ENCODE measurements around the genes ZBTB39 and MBD6.

CAGE:
- cytosol, long polyA minus RNA: no peak
- cytosol, long polyA plus RNA: no peak
- long polyA plus RNA: no peak
- nucleus, long polyA minus RNA: no peak
- nucleus, long polyA plus RNA: no peak
Observed at GRCh38 chr12:56724284-56724581, 866 bp downstream of the NACA start.

DNA sequence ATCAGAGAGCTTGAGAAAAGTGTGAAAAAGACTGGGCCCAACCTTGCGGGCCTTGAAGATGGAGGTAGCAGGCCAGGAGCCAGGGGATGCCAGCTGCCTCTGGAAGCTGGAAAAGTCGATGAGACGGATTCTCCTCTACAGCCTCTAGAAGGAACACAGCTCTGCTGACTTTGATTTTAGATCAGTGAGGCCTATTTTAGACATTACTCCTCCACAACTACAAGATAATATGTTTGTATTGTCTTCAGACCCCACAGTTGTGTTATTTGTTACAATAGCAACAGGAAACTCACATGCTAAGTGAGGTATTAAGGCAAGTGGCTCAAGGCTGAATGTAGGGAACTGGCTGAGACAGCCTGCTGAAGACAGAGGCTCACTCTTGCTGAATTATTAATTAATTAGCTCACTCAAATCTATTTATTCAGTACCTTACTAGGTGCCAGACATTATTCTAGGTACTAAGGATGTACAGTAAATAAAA, 1.9 kb downstream of the SDR9C7 start:
CAGE:
- cytosol, long polyA minus RNA: no peak
- cytosol, long polyA plus RNA: no peak
- long polyA plus RNA: no peak
- nucleus, long polyA minus RNA: no peak
- nucleus, long polyA plus RNA: no peak

CAGE:
- cytosol, long polyA minus RNA: no peak
- cytosol, long polyA plus RNA: no peak
- long polyA plus RNA: no peak
- nucleus, long polyA minus RNA: no peak
- nucleus, long polyA plus RNA: no peak
Observed at GRCh38 chr12:56932766-56933401, 1.3 kb downstream of the SDR9C7 start.

DNA sequence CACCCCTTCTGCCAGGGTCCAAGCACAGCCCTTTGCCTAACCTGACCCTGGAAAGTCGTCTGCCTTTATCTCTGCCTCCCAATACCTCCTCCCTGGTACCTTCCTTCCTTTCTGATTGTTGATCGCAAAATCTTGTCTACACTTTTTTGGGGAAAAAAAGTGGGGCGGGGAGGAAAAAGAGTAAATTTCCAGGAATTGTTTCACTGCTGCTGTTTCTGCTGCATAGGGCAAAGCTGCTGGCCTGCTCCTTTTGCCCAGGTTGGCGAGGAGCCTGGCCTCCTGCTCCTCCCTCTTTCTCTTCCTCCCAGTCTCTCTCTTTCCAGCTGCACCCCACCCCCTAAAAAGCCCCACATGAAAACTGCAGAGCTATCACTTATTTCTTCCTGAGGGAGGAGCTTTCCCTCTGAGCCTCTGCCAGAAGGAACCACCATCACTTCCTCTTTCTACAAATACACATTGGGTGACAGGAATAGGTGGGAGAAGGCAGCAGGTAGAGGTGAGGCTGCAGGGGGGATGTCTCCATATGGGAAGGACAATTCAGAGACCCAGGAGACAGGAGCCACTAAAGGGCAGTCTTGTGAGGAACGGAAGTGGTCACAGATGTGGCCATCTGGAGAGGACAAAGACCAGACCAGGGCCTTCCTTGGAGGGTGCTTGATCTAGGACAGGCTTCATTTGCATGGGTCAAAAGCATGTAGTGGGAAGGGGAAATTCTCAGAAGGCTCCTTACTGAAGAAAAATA, 2.9 kb upstream of the GPR182 start:
CAGE:
- cytosol, long polyA minus RNA: no peak
- cytosol, long polyA plus RNA: no peak
- long polyA plus RNA: no peak
- nucleus, long polyA minus RNA: no peak
- nucleus, long polyA plus RNA: no peak

GRCh38 chr12:57005765-57007012, at the start of gene ZBTB39:
TSS of gene ZBTB39 (minus strand) at chr12:57006546.
CAGE:
- cytosol, long polyA minus RNA: no peak
- cytosol, long polyA plus RNA: no peak
- long polyA plus RNA: no peak
- nucleus, long polyA minus RNA: no peak
- nucleus, long polyA plus RNA: no peak

DNA sequence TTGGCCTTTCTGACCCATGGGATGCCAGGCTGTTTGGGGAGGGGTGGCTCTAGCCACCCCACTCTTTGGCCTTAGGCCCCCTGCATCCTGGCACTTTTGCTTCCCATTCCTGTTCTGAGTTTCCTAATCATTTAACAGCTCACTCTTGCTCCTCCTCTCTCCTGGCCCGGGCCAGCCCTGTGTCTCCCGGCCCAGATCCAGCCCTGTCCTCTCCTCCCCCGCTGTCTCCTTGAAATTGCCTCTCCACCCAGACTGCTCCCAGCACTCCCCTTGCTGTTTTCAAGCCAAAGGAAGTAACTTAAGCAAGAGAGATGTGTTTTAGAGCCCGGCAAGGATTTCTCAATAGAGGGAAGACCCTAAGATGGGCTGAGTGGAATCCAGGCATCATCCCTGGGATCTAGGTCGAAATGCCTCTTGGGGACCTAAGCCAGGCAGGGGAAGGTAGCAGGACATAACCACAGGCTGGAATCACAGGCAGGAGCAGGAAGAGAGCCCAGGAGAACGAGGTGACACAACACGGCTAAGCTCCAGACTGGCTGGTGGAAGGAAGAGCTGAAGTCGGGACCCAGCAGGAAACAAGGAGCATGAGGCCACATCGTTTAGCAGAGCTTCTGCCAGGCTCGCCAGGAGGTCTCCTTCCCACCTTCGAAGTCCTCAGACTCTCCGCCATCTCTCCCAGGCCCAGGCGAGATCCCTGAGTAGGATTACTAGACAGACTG, 21.1 kb downstream of the LRP1 start:
CAGE:
- cytosol, long polyA minus RNA: no peak
- cytosol, long polyA plus RNA: no peak
- long polyA plus RNA: no peak
- nucleus, long polyA minus RNA: no peak
- nucleus, long polyA plus RNA: no peak

DNA sequence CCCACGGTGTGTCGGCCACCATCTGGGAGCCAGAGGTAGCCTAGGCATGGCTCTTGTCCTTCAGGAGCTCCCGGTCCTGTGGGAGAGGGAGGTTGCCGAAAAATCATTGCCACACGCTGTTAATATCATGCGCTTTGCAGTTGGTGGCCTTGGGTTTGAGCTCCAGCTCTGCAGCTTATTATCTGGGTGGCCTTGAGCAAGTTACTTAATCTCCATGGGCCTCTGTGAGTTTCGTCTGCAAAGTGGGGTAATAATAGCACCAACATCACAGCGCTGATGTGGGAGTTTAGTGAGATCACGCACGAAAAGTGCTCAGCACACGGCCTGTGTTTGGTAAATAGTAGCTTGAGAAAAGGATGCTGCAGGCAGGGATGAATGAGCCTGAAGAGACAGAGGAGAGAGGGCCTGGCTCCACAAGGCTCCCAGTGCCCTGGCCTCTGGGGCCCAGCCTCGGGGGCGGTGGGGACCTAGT, 41.1 kb downstream of the LRP1 start:
CAGE:
- cytosol, long polyA minus RNA: no peak
- cytosol, long polyA plus RNA: no peak
- long polyA plus RNA: no peak
- nucleus, long polyA minus RNA: no peak
- nucleus, long polyA plus RNA: no peak

DNA sequence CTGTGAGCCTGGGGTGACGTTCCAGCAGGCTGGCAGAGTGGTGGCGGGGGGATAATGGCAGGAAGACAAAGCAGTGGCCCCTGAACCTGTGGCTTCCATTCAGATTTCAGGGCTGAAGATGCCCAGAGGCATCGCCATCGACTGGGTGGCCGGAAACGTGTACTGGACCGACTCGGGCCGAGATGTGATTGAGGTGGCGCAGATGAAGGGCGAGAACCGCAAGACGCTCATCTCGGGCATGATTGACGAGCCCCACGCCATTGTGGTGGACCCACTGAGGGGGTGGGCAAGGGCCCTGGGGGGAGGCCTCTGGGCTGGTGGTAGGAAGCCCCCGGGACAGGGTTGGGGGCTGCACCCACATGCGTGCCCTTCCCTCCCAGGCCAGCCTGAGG, 8.7 kb upstream of the NXPH4 start:
CAGE:
- cytosol, long polyA minus RNA: no peak
- cytosol, long polyA plus RNA: no peak
- long polyA plus RNA: no peak
- nucleus, long polyA minus RNA: no peak
- nucleus, long polyA plus RNA: no peak

DNA sequence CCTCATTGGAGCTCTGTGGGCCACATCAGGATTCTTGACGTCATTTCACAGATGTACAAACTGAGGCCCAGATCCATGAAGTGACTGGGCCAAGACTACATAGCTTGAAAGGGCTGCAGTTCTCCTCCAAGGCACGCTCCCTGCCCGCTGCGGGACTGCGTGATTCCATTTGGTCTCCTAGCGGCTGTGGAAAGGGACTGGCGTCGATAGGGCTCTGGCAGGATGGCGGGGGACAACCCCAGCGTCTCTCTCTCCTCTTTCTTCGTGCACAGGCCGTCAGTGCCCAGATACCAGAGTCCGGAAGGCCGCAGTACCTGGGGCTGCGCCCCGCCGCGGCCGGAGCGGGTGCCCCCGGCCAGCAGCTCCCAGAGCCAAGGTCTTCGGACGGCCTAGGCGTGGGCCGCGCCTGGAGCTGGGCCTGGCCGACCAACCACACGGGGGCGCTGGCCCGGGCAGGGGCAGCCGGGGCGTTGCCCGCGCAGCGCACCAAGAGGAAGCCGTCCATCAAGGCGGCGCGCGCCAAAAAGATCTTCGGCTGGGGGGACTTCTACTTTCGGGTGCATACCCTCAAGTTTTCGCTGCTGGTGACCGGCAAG, 4.8 kb upstream of the SHMT2 start:
CAGE:
- cytosol, long polyA minus RNA: no peak
- cytosol, long polyA plus RNA: no peak
- long polyA plus RNA: no peak
- nucleus, long polyA minus RNA: no peak
- nucleus, long polyA plus RNA: no peak

GRCh38 chr12:57261372-57261930, 10.5 kb upstream of the STAC3 start:
CAGE:
- cytosol, long polyA minus RNA: no peak
- cytosol, long polyA plus RNA: no peak
- long polyA plus RNA: no peak
- nucleus, long polyA minus RNA: no peak
- nucleus, long polyA plus RNA: no peak

DNA sequence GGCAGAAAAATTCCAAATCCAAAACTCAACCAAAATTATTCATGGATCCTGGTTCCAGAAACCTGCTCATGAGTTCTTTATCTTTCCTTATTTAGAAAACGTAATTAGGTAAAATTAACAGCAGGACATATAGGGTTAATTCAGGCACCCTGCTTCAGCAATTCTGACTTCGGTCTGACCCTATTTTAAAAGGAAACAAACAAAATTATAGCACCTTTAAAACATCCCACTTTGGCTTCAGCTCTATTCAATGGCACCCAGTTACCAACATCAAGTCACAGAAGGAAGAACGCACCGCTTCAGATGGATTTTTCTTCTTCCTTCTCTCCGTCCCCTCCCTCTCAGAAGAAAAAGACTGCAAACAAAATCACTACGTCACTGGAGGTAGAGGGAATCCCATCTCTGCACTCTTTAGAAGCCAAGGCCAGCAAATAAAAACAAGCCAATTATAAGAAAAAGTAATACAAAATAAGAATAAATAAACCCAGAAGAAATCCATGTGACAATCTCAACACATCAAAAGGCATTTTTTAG, 89.7 kb downstream of the R3HDM2 start:
CAGE:
- cytosol, long polyA minus RNA: no peak
- cytosol, long polyA plus RNA: no peak
- long polyA plus RNA: no peak
- nucleus, long polyA minus RNA: start-site peak on the minus strand centred at position 168 of the sequence, 315 bp wide, 9 reads
- nucleus, long polyA plus RNA: no peak

CAGE:
- cytosol, long polyA minus RNA: no peak
- cytosol, long polyA plus RNA: no peak
- long polyA plus RNA: no peak
- nucleus, long polyA minus RNA: no peak
- nucleus, long polyA plus RNA: no peak
Observed at GRCh38 chr12:57476656-57476997, 3.0 kb downstream of the ARHGAP9 start.

DNA sequence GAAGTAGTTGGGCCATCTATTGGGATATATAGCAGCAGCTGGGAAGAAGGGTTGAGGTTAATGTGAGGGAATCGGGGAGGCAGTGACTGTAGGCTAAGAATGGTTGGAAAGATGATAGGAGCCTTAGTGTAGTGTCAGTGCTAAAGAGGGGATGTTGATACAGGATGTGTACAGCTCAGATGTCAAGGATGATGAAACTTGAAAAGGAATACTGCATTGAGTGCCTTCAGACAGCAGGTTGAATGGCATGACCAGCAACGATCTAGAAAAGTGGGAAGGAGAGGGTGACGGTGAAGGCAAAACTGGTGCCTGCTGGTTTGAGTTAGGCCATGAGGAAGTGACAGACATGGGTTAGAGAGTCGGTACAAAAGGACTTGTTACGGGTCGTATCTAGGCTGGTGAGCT, 9.4 kb downstream of the MARS1 start:
CAGE:
- cytosol, long polyA minus RNA: no peak
- cytosol, long polyA plus RNA: no peak
- long polyA plus RNA: no peak
- nucleus, long polyA minus RNA: no peak
- nucleus, long polyA plus RNA: no peak

GRCh38 chr12:57521924-57523029, at the start of gene MBD6:
TSS of gene MBD6 (plus strand) at chr12:57522824.
CAGE:
- cytosol, long polyA minus RNA: no peak
- cytosol, long polyA plus RNA: no peak
- long polyA plus RNA: no peak
- nucleus, long polyA minus RNA: start-site peak on the plus strand at chr12:57522842-57522885, 8 reads
- nucleus, long polyA plus RNA: no peak

DNA sequence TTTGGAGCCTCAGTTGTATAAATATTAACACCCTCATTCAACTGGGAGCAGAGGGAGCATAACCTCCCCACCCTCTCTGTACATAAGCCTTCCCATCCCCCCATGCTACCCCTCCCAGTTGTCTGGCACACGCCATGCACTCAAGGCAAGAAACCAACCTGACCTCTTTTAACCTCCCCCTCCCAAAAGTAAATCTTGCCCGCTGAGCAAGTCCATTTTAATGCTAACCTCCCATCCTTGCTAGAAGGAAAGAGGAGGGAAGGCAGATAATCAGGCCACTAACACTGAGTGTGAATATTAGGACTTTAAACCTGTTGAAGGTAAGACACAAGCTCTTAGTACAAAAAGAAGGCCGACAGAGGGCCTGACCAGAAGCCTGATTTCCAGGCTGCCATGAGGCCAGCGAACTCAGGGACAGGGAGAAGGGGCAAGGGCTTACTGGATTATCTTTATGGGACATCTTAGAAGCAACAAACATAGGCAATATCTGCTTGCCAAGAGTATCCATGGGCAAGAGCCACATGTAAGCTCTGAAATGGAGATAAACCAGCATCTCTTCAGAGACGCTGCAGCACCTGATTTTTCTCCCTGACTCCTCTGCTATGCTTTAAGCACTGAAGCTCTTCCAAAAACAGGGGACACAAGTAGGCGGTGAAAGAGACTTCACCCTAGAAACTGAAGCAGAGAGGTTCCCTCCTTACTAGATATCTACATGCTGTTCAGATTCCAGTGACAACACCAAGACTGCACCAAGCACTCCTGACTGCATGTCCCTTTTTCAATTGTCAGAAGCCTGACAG, 10.8 kb downstream of the DCTN2 start:
CAGE:
- cytosol, long polyA minus RNA: no peak
- cytosol, long polyA plus RNA: no peak
- long polyA plus RNA: no peak
- nucleus, long polyA minus RNA: no peak
- nucleus, long polyA plus RNA: no peak

GRCh38 chr12:57541624-57542022, 5.4 kb downstream of the DCTN2 start:
CAGE:
- cytosol, long polyA minus RNA: no peak
- cytosol, long polyA plus RNA: no peak
- long polyA plus RNA: no peak
- nucleus, long polyA minus RNA: no peak
- nucleus, long polyA plus RNA: no peak

DNA sequence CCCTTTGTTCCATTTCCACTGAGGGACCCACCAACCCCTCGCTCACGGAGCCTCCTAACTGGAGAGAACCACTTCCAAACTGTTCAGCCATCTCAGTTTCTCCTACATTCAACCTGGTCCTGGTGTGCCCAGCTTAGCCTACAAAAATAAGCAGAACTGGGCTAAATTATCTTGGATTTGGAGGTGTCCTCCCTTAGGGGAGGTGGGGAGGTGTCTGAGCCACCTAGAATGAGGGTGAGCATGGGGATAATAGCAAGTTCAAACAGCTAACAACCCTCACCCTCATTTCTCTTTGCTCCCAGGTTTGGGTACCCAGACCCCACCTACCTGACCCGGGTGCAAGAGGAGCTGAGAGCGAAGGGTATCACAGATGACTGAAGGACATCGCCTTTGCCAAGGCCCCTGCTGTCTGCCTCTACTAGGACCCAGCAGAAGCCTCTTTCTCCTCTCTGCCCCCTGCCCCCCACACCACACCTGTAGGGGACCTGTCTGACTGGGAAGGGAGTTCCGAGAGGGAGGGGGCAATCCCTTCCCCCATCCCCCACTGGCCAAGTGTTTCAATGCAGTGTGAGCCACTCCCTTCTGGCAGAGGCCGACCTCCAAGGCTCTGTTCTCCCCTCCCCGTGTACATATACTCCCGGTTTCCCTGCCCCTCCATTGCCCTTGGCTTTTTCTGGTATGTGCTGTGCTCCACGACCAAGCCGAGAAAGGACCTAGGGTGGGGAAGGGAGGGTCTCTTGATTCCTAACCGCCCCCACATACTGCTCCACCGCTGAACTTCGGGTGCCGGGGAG, 2.3 kb upstream of the ARHGEF25 start:
CAGE:
- cytosol, long polyA minus RNA: no peak
- cytosol, long polyA plus RNA: no peak
- long polyA plus RNA: no peak
- nucleus, long polyA minus RNA: no peak
- nucleus, long polyA plus RNA: no peak

CAGE:
- cytosol, long polyA minus RNA: no peak
- cytosol, long polyA plus RNA: no peak
- long polyA plus RNA: no peak
- nucleus, long polyA minus RNA: no peak
- nucleus, long polyA plus RNA: no peak
Observed at GRCh38 chr12:57612235-57612768, 1.1 kb downstream of the ARHGEF25 start.

DNA sequence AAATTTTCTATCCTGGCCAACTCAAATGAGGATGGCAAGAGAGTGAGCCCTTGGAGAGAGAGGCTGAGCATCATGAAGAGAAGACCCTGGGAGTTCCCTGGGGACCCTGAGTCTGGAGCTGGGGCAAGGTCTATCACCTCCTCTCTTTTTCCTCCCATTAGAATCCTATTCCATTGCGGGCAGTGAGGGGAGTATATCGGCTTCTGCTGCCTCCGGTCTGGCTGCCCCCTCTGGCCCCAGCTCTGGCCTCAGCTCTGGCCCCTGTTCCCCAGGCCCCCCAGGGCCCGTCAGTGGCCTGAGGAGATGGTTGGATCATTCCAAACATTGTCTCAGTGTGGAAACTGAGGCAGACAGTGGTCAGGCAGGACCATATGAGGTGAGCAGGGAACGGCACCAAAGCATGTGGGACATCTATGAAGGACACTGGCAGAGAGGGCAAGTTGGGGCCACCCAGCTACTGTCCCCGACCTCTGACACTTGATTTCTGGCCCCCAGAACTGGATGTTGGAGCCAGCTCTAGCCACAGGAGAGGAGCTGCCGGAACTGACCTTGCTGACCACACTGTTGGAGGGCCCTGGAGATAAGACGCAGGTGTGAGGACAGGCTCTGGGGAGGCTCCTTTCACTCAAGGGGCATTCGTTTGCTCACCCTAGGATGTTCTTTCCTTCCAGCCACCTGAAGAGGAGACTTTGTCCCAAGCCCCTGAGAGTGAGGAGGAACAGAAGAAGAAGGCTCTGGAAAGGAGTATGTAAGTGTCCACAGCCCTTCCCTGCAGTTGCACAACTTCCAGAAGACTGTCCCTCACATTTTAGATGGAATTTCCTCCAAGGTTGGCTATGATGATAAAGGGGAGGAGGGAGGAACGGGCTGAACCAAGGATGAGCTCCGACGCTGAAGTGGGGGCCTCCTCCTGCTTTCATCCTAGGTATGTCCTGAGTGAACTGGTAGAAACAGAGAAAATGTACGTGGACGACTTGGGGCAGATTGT, 1.8 kb downstream of the ARHGEF25 start:
CAGE:
- cytosol, long polyA minus RNA: no peak
- cytosol, long polyA plus RNA: no peak
- long polyA plus RNA: no peak
- nucleus, long polyA minus RNA: no peak
- nucleus, long polyA plus RNA: no peak

CAGE:
- cytosol, long polyA minus RNA: no peak
- cytosol, long polyA plus RNA: no peak
- long polyA plus RNA: no peak
- nucleus, long polyA minus RNA: no peak
- nucleus, long polyA plus RNA: no peak
Observed at GRCh38 chr12:57723588-57724149, 14.9 kb downstream of the AGAP2 start.